Tibial nerve (tissue), 3 donors: ENCODE measurements around a stretch of chr5.

GRCh38 chr5:113515721-113516056 is 2.2 kb downstream of the YTHDC2 start:
- PRO-cap: no peak
- RAMPAGE, long total RNA, 3 experiments: no peak in any of the 3 experiments

DNA sequence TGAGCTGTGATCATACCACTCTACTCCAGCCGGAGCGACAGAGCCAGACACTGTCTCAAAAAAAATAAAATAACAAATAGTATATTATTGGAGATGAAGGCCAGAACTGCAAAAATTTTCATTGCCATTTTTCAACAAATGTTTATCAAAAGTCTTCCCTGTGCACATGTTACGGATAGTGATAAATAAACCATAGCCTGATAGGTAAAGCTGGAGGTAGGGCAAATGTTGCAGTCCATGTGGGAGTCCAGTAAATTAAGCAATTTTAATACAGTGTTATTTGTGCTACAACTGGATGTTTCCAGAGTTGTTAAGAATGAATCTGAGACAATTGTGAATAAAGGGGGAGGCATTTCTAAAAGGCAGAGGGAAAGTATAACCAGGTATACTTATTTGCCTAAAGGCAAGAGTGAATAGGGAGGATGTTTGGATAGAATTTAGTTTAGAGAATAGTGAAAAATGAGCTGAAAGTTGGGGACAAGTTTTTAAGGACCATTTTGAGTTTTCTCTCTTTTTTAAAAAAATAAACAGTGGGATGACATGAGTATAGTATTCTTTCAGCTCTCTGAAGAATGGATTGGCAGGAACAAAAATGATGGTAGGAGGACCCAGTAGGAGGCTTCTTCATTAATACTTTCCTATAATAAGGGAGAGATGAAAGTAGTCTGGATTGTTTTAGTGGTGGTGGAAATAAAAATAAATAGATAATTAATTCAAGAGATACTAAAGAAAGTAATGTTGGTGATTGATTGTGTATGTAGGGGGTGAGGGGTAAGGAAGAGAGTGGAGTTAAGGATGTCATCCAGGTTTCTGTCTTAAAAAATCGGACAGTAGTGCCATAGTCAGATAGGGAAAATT is 44.5 kb downstream of the YTHDC2 start:
- PRO-cap: no peak
- RAMPAGE, long total RNA, 3 experiments: no peak in any of the 3 experiments

DNA sequence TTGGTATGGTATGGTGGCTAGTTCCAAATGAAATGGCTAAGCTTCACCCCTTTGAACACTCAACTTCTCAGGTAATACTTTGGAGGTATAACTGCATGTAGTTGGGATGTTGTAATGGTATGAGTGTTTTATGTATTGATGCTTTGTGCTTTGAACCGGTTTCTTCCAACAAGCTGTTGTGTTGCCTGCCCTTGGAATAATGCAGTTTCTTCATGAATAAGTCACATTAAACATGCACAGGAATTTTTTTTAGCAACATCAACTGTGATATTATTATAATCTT is 177.5 kb downstream of the YTHDC2 start:
- PRO-cap: no peak
- RAMPAGE, long total RNA, 3 experiments: no peak in any of the 3 experiments

DNA sequence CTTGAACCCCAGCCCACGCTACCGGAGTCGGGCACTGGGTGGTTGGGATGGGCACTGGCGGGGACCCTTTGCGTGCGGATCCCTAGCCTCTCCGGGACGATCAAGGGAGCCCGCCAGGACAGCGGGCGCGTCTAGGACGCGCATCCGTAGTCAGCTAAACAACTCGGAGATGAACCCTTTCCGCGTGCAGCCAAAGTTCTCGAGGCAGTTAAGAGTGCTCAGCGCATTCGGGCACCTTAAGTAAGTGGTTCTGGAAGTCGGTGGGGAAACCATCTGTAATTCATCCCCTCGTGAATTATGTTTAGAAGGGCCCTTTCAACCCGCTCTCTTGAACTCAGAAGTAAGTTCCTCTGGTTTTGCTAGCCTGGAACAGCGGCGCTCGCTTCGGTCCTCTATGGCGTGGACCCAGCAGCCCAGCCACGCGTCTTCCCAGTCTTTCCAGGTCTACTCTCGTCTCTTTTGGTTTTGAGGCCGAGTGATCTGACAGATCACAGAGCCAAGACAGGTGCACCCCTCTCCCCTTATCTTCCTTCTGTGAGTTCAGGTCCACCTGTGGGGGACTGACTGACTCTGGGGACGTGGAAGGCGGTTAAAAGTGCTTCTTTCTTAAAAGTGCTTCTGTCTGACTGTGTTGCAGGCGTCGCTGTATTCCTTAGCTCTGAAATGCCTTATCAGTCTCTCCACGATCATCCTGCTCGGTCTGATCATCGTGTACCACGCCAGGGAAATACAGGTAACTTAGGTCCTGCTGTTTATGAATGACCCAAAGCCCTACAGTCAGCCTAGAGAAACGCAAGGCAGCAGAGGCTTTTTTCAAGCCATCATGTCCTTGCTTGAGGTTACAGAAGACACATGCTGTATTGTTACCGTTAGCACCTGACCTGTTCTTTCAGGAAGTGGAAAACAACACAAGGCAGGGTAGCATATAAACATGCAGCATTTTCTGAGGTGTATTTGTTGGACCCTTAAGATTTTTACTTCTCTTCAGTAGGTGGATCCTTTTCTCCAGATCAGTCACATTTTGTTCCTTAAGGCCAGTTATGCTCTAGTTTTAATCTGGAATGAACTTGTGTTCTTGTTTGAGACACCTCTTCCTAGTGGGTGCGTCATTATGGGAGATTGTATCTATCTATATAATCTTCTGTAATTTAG is 1.8 kb downstream of the KCNN2 start:
- PRO-cap: no peak
- RAMPAGE, long total RNA, 3 experiments: no peak in any of the 3 experiments

- PRO-cap: no peak
- RAMPAGE, long total RNA, 3 experiments: no peak in any of the 3 experiments
Measured at GRCh38 chr5:114392962-114393357, 31.1 kb downstream of the KCNN2 start.

- PRO-cap: no peak
- RAMPAGE, long total RNA, 3 experiments: no peak in any of the 3 experiments
Measured at GRCh38 chr5:115011993-115012249, 157.8 kb downstream of the TRIM36 start.

DNA sequence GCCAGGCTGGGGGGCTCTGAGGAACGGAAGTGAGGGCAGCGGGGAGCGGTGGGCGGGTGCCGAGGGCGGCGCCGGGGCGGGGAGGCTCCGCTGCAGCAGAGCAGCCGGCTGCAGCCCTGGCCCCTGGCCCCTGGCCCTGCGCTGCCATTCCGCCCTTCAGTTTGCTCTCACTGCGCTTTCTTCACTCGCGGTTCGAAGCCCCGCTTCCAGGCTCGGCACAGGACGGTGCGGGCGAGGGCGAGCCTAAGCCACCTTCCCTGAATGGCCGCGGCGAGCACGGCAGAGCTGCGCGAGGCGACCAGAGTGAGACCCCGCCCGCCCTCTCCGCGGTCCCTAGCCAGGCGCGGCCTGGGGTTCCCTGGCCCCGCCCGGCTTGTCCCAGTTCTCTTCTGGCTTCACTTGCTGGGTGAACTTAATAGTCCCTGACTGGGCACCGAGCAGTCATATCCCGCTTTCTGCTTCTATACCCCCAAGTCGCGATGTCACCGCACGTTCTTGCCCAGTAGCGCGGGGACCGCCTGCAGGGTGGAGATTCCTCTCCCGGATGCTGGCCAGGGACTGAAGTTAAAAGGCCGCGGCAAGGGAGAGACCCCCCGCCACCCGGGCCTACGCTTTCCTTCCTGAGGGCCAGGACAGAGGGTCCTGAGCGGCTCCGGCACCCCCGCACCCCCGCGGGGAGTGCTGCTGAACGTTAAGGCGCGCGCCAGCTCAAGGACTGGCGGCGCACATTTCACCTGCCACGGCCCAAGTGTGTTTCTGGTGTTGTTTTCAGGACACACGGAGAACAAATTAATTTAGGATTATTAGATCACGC is 677 bp upstream of the TRIM36 start:
- PRO-cap: no peak
- RAMPAGE, long total RNA, 3 experiments: no peak in any of the 3 experiments

- PRO-cap: no peak
- RAMPAGE, long total RNA, 3 experiments: no peak in any of the 3 experiments
Measured at GRCh38 chr5:115261738-115262360, 828 bp downstream of the PGGT1B start.

DNA sequence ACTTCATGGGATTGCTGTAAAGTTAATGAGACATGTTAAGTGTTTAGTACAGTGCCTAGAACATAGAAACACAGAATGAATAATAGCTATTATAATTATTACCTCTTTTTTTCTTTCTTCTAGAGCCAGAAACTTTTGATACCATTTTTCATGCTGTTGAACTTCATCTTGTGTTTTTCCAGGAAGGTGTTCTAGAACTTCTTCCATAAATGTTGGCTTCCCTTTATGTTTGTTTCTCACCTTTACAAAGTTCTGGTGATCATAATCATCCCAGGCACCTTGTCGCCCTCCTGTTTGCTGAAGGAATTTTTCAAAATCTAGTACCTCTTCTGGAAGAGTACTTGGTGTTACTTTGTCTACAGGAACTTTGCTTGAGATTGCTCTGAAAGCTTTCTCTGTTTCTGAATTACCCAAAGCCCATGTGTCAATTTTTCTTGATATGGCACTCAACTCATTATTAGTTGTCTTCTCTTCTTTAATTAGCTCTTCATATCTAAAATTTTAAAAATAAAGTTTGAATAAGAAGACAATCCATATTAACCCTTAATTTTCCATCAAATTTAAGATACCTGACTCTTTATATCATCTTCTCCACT is 12.5 kb upstream of the PGGT1B start:
- PRO-cap: no peak
- RAMPAGE, long total RNA, 3 experiments: no peak in any of the 3 experiments

GRCh38 chr5:115377265-115378005 is 81.0 kb upstream of the CCDC112 start:
- PRO-cap: no peak
- RAMPAGE, long total RNA, 3 experiments: no peak in any of the 3 experiments

GRCh38 chr5:115461427-115461836 is 83.1 kb downstream of the FEM1C start:
- PRO-cap: no peak
- RAMPAGE, long total RNA, 3 experiments: no peak in any of the 3 experiments

GRCh38 chr5:115647954-115648507 is 22.2 kb upstream of the TMED7 start:
- PRO-cap: no peak
- RAMPAGE, long total RNA, 3 experiments: no peak in any of the 3 experiments

DNA sequence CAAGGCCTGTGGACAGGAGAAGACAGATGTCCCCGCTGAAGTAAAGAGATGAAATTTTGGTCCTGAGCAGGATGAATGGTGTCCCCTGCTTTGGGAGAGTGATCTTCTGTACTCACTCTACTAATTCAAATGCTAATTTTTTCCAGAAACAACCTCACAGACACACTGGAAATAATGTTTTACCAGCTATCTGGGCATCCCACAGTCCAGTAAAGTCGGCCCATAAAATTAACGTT is 69.0 kb upstream of the TMED7 start:
- PRO-cap: no peak
- RAMPAGE, long total RNA, 3 experiments: no peak in any of the 3 experiments

DNA sequence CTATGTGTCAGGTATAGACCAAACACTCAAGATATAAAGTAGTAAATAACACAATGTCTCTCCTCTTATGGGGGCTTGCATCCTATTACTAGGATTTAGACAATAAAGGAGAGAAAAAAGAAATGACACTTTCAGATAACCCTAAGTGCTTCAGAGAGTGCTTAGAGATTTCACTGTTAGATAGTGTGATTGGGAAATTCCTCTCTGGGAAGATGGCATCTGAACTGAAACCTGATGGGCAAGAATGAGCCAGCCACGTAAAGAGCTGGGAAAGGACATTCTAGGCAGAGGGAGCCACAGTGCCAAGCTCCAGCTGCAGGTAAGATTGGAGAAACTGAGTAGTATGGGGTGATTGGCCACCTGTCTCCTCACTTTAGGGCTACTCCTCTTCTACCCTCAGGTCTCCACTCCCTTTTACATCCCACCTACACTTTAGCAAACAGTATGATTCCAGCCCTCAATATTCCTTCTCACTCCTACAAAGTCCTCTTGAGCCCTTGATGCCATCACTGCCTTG is 14.5 kb downstream of the CDO1 start:
- PRO-cap: no peak
- RAMPAGE, long total RNA, 3 experiments: no peak in any of the 3 experiments

DNA sequence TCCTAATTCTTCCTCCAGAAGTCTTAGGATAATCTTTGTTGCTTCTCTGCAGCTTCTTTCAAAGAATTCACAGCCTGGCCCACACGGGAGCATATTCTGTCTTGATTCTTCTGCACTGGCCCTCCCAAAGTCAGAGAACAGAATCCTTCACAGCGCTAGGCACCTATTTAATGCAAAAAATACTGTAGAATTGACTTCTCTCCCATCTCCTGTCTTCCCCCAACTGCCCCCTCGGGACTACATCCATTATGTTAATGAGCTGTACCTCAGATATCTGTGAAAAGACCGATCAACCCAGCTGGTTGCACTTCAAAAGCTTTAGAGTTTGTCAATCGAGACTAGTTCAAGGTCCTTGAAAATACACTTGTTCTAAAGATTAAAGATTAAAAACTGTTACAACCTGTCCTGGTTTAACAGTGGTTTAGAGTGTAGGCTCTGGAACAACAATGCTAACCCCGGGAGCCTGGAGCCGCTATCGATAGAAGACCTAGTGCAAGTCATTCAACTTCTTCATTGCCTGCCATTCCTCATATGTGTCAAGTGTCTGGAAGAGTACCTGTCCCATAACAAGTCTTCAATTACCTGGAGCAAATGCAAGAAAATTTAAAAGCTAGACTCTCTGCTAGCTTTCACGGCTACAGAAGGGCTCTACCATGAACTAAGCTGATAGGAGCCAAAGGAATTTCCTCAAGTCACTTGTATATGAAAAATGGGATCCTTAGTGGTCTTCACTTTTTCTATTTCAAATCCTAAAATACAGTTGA is 2.0 kb downstream of the CDO1 start:
- PRO-cap: no peak
- RAMPAGE, long total RNA, 3 experiments: no peak in any of the 3 experiments

GRCh38 chr5:115842409-115842861 is 700 bp downstream of the AP3S1 start:
- PRO-cap: no peak
- RAMPAGE, long total RNA, 3 experiments: no peak in any of the 3 experiments

- PRO-cap: no peak
- RAMPAGE, long total RNA, 3 experiments: no peak in any of the 3 experiments
Measured at GRCh38 chr5:115843692-115844057, 1.9 kb downstream of the AP3S1 start.

DNA sequence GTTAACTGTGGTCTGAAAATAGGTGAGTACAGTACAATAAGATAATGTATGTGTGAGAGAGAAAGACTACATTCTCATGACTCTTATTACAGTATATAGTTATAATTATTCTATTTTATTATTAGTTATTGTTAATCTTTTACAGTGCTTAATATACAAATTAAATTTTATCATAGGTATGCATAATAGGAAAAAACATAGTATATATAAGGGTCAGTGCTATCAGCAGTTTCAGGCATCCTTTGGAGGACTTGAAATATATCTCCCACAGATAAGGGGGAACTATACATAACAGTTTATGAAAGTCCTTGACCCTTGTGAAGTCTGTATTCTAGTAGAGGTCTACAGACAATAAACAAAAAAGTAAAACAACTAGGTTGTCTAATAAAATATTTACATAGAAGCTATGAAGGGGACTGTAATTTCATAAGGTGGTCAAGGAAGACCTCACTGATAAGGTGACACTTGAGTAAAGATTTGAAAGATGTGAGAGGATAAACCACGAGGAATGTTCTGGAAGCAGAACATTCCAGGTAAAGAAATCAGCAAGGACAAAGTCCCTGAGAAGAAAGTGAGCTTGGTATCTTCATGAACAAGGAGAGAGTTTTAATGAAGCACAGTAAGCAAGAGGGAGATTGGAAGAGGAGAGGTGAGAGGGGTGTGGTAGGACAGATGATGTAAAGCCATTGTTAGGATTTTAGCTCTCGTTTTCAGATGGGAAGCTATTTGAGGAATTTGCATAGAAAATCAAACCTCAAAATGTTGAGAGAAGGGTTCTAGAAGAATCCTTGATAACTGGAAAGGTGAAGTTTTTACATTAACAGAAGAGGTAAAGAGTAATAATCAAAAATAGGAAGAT is 148.6 kb downstream of the COMMD10 start:
- PRO-cap: no peak
- RAMPAGE, long total RNA, 3 experiments: no peak in any of the 3 experiments

- PRO-cap: no peak
- RAMPAGE, long total RNA, 3 experiments: no peak in any of the 3 experiments
Measured at GRCh38 chr5:116374312-116374825, 200.3 kb downstream of the SEMA6A start.

DNA sequence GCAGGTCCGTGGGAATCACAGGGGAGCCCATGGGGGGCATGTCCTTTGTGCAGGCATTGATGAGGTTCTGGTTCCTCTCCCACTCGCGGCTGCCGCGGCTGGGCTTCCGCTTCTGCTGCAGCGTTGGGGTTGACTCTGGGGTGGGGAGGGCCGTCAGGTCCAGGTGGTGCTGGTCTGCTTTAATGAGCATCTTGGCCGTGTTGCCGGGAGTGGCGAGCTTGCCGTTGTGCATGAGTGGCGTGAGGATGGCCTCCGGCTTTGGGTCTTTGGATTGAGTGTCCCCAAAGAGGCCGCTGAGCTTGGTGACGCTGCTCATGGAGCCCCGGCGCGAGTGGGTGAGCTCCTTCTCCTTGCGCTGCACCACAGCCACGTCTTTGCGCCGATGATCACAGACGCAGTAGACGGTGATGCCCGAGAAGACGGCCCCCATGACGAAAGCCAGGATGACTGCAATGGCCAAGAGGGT is 127.3 kb downstream of the SEMA6A start:
- PRO-cap: no peak
- RAMPAGE, long total RNA, 3 experiments: no peak in any of the 3 experiments